Epithelial cell of esophagus (primary cell): ENCODE results near the gene MORC1.

GRCh38 chr3:102114272-102114591 lies 264.9 kb downstream of the NFKBIZ start:
- RRBS = no CpG with 5 or more reads among the region's 5 CpGs

GRCh38 chr3:105438433-105439036 lies 71.8 kb downstream of the ALCAM start:
- RRBS = no CpG with 5 or more reads among the region's 2 CpGs

DNA sequence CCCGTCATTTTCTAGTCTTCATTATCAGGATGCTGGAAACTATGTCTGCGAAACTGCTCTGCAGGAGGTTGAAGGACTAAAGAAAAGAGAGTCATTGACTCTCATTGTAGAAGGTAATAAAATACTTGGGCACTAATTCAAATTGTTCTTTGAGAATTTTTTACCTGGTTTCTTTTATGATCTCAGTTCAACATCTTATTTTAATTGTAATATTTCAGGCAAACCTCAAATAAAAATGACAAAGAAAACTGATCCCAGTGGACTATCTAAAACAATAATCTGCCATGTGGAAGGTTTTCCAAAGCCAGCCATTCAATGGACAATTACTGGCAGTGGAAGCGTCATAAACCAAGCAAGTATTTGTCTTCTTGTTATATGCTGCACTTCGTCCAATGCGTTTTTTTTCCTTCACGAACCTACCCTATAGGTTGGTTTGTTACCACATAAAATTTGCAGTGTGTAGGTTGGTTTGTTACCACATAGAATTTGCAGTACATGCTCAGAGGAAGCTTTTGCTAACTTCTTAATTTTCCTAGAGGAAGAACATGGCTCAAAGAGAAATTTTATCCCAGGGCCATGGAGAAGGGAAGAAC lies 180.6 kb downstream of the ALCAM start:
- RRBS = no CpG with 5 or more reads among the region's 6 CpGs

GRCh38 chr3:105569992-105570660 lies 203.4 kb downstream of the ALCAM start:
- RRBS = no CpG with 5 or more reads among the region's 2 CpGs

DNA sequence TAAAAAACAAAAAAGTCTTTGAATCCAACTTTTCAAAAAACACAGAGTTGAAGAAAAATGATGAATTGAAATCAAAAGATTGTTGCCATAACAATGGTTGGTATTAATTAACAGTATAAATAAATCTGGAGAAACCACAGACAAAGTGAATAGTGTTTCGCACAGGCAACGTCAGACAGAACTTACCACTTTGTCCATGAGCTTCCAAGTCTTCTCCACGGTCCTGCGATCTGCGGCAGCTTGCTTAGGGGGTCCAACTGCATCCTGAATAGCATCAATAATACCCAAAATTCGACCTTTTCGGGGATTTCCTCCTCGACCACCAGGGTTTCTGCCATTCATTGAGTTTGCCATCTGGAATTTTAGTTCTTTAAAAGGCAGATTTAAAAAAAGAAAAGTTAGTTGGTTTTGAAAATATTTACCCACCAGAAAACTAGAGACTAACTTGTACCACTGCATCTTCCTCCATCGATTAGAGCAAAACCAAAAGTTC lies 1.5 kb downstream of the CBLB start:
- RRBS = no CpG with 5 or more reads among the region's 9 CpGs

DNA sequence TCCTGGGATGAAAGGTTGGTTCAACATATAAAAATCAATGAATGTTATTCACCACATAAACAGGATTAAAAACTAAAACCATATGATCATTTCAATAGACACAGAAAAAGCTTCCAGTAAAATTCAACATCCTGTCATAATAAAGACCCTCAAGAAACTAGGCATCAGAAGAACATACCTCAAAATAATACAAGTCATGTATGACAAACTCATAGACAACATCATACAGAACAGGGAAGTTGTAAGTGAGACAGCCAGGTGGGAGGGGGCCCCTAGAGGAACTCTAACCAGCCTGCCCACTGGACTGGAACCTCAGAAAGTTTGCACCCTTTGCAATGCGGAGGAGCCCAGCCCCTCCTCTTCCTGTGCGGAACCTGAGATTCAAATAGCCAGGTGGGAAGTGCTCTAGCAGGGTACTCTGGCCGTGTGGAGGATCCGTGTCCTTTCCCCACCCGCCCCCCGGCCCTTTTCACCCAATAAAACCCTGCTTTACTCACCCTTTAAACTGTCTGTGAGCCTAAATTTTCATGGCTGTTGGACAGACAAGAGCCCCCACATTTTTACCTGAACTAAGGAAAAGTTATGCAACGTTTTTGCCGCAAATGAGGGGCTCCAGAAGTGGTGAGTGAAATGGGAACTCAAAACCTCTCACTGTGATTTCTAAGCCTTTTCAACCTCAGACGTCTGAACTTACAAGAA lies 387.1 kb upstream of the CBLB start:
- RRBS = no CpG with 5 or more reads among the region's 9 CpGs

DNA sequence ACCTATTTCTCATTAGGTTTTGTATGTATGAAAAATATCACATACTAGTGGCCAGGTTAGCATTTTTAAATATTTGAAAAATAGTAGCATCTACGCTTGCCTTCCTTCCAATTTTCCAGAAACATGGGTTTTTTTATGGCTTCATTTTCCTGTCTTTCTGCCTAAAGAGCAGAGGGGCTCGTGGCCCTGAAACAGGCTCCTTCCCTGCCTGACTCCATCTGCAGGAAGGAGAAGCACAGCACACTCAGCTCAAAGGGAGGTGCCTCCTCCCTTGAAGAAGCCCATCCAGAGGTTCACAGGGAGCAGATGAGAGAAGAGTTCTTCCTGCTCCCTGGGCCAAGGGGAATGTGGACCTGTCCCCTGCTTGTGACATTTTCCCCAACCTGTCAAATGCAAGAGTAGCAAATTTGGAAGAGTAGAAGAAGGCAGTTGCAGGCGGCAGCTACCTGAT lies 55.7 kb downstream of the BBX start:
- RRBS = no CpG with 5 or more reads among the region's 3 CpGs

DNA sequence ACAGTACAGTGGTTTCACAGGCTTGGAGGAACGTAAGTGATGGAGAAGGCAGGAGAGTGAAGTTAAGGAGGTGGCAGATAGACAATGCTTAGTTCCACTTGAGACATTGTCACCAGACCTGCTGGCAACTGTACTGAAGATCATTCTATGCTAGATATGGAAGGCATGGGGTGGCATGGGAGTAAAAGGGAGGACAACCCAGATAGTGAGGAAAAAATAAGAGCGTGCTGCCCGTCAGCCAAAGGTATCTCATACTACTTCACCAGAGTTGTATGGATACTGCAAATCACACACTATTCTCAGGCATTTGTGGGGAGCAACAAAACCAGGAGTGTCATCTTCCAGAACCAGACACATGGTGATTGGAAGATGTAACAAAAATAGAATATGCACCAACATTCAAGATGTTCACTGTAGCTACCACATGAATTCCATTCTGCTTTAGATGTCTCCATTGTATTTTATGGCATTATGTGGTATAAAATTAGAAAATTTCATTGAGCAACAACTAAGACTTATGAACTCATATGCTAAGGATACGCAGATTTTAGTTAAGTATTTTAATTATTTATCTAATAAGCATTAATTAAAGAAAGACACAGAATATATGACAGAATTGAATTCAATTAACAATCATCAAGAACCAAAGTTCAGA lies 34.9 kb downstream of the CD47 start:
- RRBS = no CpG with 5 or more reads among the region's 4 CpGs

GRCh38 chr3:108091319-108091970 lies 614 bp upstream of the CD47 start:
- RRBS = 2% methylated on average over 14 of the region's 55 CpGs

GRCh38 chr3:108136204-108137393 lies 45.8 kb upstream of the CD47 start:
- RRBS = no CpG with 5 or more reads among the region's 12 CpGs

DNA sequence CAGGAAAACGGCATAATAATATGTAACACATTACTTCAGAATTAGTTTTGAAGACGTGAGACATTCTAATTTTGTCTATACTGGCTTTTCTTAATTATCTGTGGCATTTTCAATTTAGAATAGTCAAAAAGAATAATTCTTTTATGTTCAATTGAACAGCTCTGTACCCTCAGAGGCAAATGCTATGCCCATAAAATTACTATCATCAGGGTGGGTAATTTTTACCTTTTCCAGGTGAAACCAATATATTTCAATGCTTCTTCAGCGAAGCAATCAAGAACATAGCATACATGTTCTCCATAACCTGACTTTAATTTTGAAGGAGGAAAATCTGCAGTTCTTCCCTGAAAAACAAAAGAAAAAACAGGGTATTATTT lies 3.9 kb downstream of the IFT57 start:
- RRBS = no CpG with 5 or more reads among the region's 3 CpGs

DNA sequence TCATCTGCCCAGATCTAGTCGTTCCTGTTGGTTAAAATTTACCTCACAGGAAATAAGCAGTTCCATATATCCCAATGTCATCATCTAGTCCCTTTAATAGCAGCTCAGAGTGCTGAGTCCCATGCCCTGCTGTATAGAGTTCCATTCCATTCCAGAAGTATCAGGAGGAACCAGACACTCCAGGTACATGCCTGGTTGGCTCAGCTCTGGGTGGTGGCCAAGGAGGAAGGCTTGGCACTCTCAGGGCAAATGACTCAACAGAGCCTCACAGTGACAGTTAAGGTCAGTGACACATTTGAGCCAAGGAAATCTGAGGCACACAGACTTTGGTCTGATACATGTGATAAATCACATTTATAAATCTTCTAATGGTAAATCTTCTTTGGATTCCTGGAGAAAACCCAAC lies 9.1 kb downstream of the HHLA2 start:
- RRBS = no CpG with 5 or more reads among the region's 1 CpG

GRCh38 chr3:108806299-108806968 lies 16.2 kb upstream of the TRAT1 start:
- RRBS = no CpG with 5 or more reads among the region's 6 CpGs

GRCh38 chr3:109117805-109118524 lies at the start of gene MORC1:
MORC1 (minus strand) TSS chr3:109118134.
- RRBS = no CpG with 5 or more reads among the region's 44 CpGs

GRCh38 chr3:109356064-109356866 lies 18.9 kb upstream of the DPPA4 start:
- RRBS = no CpG with 5 or more reads among the region's 7 CpGs

DNA sequence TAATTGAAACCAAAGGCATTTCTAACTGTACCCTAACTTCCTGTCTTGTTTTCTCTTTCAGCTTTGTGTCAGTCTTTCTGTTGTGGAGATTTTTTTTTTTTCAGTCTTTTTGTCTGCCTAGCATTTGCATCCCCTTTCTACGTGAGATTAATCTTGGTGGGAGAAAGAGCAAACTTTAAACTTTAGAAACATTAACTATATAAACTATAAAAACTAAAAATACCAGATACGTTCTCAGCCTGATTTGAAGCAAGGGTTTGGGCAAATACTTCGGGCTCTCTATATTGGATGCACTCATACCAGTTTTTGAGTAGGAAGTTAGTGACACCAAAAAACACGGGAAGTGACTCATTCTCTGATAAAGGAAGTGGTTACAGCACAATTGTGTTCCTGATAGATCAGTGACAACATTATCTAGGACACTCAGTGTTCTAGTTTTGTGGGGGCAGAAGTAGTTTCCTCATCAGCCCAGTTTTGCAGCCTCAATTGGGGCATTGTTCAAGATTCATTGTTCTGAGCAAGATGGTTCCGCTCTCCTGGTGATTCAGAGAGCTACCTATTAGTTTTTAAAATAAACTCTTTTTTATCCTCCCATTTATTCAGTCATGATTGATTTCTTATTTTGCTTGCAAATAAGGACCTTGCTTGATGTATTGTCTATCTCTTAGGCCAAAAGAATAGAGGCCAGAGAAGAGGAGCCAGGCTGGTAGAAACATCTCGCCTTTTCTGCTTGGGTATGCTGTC lies 469.6 kb upstream of the DPPA4 start:
- RRBS = no CpG with 5 or more reads among the region's 6 CpGs

GRCh38 chr3:110626907-110627312 lies 444.7 kb upstream of the NECTIN3 start:
- RRBS = no CpG with 5 or more reads among the region's 6 CpGs

DNA sequence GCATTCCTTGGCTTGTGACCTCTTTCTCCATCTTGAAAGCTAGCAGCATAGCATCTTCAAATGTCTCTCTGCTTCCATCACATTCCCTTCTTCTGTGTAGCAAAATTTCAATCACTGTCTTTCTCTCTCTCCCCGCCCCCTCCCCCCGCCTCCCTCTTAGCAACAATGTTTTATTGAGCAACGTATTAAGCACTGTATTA lies 373.8 kb upstream of the NECTIN3 start:
- RRBS = no CpG with 5 or more reads among the region's 3 CpGs

GRCh38 chr3:110888350-110889590 lies 182.8 kb upstream of the NECTIN3 start:
- RRBS = no CpG with 5 or more reads among the region's 38 CpGs